Tongue (tissue), 2 donors: ENCODE measurements around a stretch of chr2.

GRCh38 chr2:32398492-32398950 is 41.7 kb downstream of the BIRC6 start:
- RAMPAGE, long total RNA = no peak

- RAMPAGE, long total RNA = no peak
Observed at GRCh38 chr2:32468457-32468906, 111.7 kb downstream of the BIRC6 start.

GRCh38 chr2:32597861-32598374 is 29.9 kb upstream of the TTC27 start:
- RAMPAGE, long total RNA = no peak

DNA sequence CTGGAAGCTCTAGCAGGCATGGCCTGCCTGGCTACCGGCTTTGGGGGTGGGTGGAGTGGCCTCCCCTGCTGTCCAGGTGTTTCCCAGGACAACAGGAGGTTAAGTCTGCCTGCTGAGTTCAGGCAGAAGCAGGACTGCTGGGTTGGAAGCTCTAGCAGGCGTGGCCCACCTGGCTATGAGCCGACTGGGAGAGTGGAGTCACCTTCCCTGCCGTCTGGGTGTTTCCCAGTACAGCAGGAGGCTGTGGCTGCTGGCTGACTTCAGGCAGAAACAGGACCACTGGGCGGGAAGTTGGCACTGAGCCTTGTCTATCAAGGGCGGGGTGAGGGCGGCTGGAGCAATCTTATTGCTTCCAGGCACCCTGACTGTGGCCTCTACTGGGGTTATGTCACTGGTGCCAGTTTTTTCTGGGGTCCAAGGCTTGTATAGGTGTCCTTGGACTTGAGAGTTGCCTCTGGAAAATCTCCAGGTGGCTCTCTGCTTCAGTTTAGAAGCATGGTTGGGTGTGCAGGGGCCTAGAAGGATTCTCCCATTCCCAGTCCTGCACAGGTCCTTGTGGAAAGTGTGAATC is 30.5 kb downstream of the LTBP1 start:
- RAMPAGE, long total RNA = no peak

DNA sequence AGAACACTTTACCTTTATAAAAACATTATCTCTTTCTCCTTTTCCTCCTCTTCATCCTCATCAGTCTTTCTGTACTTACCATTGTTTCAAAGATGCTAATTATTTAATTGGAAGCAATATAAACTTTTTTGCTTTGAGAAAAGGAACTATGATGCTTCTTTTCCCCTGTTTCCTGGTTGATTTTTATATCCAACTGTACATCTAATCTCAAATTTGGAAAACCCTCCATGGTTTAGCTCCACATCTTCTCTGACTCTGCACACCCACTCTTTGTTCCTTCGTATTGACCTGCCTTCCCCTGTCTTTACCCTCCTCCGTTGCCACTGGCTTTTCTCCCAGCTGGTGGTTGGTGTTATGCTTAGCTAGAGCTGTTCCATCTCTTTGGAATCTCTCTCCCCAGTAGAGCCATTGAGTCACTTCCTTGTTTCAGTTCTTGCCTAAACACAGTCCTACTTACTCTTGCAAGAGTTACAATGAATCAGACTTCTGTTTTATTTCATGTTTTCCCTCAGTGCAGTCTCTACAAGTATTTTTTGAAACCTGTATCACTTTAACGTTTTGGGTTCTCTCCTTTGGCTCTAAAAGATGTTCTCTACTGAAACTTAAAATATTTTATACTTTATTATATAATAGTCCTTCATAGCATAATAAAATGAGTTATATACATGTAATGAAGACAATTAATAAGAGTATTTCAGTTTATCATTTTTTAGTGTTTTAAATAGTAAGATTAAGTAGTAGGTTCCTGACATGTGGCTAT is 263.9 kb downstream of the LTBP1 start:
- RAMPAGE, long total RNA = no peak

GRCh38 chr2:33598203-33599129 is 633 bp downstream of the FAM98A start:
- RAMPAGE, long total RNA = no peak

GRCh38 chr2:33706491-33706936 is 107.4 kb upstream of the FAM98A start:
- RAMPAGE, long total RNA = no peak

GRCh38 chr2:36097313-36097832 is 258.2 kb upstream of the CRIM1 start:
- RAMPAGE, long total RNA = no peak

- RAMPAGE, long total RNA = no peak
Observed at GRCh38 chr2:36367826-36368490, 12.4 kb downstream of the CRIM1 start.

- RAMPAGE, long total RNA = no peak
Observed at GRCh38 chr2:36432421-36432932, 76.9 kb downstream of the CRIM1 start.

DNA sequence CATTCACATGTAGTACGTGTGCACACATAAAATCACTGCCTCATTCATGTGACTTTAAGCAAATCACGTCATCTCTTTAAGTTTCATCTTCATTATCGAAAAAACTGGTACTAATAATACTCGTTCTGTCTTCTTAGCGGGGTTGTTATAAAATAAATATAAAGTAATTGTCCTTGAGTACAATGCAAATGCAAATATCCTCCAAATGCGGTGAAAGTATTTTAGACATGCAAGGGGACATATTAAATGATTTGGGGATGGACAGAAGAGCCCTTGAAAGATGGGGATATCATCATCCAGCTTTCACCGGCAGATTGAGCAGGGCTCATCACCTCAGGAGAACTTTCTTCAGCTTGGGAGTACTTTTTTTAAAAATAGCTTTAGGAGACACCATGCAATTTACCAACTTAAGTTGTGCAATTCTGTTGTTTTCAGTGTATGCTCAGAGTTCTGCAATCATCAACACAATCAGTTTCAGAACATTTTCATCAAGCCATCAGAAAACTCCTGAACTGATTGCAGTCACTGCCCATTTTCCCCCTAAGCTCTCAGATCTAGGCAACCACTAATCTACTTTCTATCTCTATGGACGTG is 117.5 kb downstream of the CRIM1 start:
- RAMPAGE, long total RNA = no peak

DNA sequence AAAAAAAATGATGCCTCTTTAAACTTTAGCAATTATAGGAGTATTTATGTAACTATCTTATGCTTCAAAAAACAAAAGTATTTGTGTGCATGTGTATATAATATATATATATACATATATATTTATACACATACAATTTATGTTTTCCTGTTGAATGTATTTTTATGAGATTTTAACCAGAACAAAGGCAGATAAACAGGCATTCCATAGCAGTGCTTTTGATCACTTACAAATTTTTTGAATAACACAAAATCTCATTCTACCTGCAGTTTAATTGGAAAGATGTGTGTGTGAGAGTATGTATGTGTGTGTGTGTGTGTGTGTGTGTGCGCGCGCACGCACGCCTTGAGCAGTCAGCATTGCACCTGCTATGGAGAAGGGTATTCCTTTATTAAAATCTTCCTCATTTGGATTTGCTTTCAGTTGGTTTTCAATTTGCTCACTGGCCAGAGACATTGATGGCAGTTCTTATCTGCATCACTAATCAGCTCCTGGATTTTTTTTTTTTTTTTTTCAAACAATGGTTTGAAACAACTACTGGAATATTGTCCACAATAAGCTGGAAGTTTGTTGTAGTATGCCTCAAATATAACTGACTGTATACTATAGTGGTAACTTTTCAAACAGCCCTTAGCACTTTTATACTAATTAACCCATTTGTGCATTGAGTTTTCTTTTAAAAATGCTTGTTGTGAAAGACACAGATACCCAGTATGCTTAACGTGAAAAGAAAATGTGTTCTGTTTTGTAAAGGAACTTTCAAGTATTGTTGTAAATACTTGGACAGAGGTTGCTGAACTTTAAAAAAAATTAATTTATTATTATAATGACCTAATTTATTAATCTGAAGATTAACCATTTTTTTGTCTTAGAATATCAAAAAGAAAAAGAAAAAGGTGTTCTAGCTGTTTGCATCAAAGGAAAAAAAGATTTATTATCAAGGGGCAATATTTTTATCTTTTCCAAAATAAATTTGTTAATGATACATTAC is 47.9 kb downstream of the FEZ2 start:
- RAMPAGE, long total RNA = no peak

GRCh38 chr2:36578304-36579159 is 19.4 kb downstream of the FEZ2 start:
- RAMPAGE, long total RNA = no peak

GRCh38 chr2:36583167-36583599 is 14.8 kb downstream of the FEZ2 start:
- RAMPAGE, long total RNA = no peak

- RAMPAGE, long total RNA = no peak
Observed at GRCh38 chr2:36821271-36821682, 124.8 kb downstream of the VIT start.

- RAMPAGE, long total RNA = no peak
Observed at GRCh38 chr2:36859004-36859203, 107.4 kb downstream of the STRN start.

- RAMPAGE, long total RNA = no peak
Observed at GRCh38 chr2:36893884-36894111, 72.5 kb downstream of the STRN start.

- RAMPAGE, long total RNA = no peak
Observed at GRCh38 chr2:36899958-36900341, 66.4 kb downstream of the STRN start.

DNA sequence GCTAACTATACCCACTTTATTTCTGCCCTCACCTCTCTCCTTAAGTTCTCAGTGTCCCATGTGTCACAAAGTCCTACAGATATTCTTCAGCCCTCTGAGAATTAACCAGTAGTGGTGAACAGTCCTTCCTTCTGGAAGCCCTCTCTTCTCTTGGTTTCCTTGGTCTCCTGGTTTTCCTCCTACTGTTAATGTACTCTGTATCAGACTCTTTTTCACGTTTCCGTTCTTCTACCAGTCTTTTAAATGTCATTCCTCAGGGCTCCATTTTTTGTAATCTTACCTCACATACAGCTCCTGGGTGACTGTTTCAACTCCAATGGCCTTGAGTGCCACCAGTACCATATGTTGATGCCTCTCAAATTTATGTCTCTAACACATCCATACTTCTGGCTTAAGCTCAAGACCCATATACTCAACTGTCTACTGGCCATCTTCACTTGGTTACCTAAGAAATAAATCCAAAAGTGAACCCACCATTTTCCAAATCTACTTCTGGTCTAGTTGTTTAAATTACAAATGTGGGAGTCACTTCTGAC is 53.9 kb downstream of the STRN start:
- RAMPAGE, long total RNA = no peak

DNA sequence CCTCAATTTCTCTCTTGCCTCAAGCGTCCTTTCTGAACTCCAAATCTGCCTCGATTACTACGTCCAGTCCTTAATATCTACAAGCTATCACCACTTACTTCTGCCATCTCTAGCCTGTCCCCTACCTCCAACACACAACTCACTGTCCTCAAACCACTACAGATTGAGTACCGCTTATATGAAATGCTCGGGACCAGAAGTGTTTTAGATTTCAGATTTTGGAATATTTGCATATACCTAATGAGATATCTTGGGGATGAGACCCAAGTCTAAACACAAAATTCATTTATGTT is 10.8 kb downstream of the STRN start:
- RAMPAGE, long total RNA = no peak